ENCODE measurements around a stretch of chr19.

GRCh38 chr19:10423495-10423921 is 3.2 kb downstream of the PDE4A start:
- RAMPAGE, long total RNA, result no peak
- RRBS, result no CpG with 5 or more reads among the region's 4 CpGs

- RAMPAGE, long total RNA, result no peak
- RRBS, result no CpG with 5 or more reads among the region's 15 CpGs
Measured at GRCh38 chr19:10466647-10467215, 36.4 kb downstream of the KEAP1 start.

- RAMPAGE, long total RNA, result no peak
- RRBS, result no CpG with 5 or more reads among the region's 53 CpGs
Measured at GRCh38 chr19:10478321-10479585, 24.4 kb downstream of the KEAP1 start.

GRCh38 chr19:10581122-10581591 is 6.0 kb downstream of the AP1M2 start:
- RAMPAGE, long total RNA, result no peak
- RRBS, result no CpG with 5 or more reads among the region's 27 CpGs

GRCh38 chr19:10646577-10647220 is 7.4 kb upstream of the ILF3 start:
- RAMPAGE, long total RNA, result no peak
- RRBS, result no CpG with 5 or more reads among the region's 10 CpGs

GRCh38 chr19:10761544-10762219 is 43.8 kb downstream of the DNM2 start:
- RAMPAGE, long total RNA, result no peak
- RRBS, result no CpG with 5 or more reads among the region's 16 CpGs

DNA sequence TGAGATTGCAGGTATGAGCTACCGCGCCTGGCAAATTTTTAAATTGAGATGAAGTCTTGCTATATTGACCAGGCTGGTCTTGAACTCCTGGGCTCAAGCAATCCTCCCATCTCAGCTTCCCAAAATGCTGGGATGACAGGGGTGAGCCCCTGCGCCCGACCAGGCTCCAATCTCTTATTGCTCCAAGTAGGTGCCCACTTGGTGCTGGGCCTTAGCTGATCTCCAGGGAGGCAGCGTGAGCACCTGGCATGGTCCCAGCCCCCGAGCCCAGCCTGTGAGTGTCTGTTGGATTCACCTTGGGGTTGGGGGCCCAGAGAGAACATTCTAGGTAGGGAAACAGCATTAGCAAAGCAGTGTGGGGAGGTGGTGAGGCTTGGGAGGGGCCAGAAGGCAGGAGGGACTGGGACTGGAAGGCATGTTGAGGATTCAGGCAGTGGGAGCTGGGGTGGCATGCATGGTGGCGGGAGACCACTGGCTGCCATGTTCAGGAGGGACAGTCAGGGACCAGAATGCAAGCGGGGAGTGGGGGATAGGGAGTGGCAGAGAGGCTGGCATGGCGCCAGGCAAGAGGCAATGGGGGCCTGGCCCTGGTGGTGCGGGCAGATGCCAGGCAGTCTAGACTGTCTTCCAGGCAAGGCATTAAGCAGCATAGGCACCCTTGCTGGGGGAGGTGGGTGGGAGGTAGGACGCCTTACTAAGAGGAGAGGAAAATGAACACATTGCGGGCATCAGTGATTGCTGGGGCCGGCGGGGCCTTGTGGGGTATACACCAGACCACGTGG is 45.7 kb downstream of the DNM2 start:
- RAMPAGE, long total RNA, result no peak
- RRBS, result no CpG with 5 or more reads among the region's 15 CpGs

DNA sequence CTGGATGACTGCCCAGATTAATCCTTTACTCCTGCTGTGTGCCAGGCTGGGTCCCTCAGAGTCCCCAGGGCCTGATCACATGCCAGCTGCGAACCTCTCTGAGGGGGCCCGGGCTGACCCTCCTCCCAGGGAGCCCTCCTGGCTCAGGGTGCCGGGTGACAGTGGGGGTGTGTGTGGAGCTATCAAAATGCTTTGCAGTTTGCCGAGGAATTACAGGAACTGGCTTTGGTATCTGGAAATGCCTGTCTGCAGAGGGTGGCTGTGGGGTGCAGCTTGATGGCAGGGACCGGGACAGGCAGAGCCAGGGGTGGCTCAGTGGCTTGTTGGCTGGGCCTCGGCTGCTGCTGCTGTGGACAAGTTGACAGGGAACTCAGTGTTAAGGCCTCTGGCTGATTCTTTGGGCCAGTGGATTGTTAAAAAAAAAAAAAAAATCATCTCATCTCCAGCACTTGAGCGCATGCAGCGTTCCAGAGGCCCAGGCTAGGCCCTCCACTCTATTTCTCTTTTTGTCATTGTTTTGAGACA is 49.0 kb downstream of the DNM2 start:
- RAMPAGE, long total RNA, result no peak
- RRBS, result 16% methylated on average over 2 of the region's 8 CpGs

- RAMPAGE, long total RNA, result no peak
- RRBS, result 83% methylated on average over 2 of the region's 24 CpGs
Measured at GRCh38 chr19:10830884-10831459, 5.0 kb downstream of the TMED1 start.

DNA sequence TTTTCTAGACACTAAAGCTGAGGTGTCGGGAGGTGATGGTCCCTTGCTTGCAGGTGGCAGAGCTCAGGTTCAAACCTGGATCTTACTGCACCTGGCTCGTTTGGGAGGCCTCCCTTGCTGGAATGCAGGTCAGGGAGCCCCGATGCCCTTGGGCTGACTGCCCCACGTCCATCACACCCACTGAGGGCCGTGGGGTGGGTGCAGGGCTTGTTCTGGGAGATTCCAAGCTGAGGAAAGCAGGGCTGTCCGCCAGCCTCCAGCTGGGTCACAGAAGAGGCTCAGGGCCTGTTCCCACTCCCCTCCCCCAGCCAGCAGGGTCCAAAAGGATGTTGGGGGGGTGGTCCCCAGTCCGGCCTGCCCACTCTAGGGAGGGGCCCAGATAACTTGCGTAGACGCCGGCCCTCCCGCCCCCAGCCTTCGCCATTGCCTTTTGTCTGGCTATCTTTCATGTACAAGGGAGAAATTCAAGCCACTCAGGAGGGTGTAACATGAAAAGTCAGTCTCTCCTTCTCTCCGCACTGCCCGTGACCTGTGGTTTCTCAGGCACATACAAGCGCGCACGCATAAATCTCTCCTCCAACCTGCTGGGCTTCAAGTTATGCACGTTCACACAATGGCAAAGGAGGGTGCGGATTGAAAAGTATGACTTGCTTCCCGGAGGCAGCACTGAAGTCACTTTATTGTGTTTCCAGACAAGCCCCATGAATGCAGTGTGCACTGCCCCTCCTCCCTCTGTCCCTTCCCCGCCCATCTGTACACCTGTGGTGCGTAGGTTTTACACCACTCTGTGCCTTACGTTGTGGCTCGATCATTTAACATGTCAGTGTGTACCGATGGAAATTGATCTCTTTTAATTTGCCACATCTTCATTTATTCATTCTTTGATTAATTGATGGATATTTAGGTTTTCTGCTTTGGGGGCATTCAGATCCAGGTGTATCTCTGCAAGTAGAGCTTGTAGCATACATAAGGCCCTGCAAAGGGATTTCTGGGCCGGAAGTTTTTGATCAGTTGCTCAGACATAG is 20.2 kb downstream of the CARM1 start:
- RAMPAGE, long total RNA, result no peak
- RRBS, result 53% methylated on average over 1 of the region's 26 CpGs

- RAMPAGE, long total RNA, result no peak
- RRBS, result no CpG with 5 or more reads among the region's 27 CpGs
Measured at GRCh38 chr19:10919295-10920320, 8.8 kb downstream of the YIPF2 start.

DNA sequence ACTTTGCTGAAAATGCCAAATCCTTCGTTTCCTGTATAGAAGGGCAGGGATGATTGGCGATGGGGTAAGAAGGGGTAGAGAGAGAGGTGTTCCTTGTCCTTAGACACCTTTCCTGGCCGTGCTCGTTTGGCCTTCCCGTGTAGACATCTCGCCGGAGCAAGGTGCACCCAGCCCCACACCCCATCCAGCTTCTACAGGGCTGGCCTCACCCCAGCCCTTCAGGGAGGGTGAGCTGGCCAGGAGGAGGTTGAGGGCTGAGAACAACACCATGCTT is 15.2 kb downstream of the SMARCA4 start:
- RAMPAGE, long total RNA, result no peak
- RRBS, result no CpG with 5 or more reads among the region's 7 CpGs

DNA sequence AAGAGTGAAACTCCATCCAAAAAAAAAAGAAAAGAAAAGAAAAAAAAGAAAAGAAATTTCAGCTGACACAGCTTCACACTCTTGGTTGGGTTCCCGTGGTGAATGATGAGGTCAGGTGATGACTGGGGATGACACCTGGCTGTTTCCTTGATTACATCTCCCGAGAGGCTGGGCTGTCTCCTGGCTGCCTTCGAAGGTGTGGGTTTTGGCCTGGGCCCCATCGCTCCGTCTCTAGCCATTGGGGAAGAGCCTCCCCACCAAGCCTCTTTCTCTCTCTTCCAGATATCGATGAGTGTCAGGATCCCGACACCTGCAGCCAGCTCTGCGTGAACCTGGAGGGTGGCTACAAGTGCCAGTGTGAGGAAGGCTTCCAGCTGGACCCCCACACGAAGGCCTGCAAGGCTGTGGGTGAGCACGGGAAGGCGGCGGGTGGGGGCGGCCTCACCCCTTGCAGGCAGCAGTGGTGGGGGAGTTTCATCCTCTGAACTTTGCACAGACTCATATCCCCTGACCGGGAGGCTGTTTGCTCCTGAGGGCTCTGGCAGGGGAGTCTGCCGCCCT is 22.0 kb downstream of the LDLR start:
- RAMPAGE, long total RNA, result no peak
- RRBS, result no CpG with 5 or more reads among the region's 15 CpGs

GRCh38 chr19:11215579-11215994 is 18.2 kb upstream of the KANK2 start:
- RAMPAGE, long total RNA, result no peak
- RRBS, result no CpG with 5 or more reads among the region's 16 CpGs

DNA sequence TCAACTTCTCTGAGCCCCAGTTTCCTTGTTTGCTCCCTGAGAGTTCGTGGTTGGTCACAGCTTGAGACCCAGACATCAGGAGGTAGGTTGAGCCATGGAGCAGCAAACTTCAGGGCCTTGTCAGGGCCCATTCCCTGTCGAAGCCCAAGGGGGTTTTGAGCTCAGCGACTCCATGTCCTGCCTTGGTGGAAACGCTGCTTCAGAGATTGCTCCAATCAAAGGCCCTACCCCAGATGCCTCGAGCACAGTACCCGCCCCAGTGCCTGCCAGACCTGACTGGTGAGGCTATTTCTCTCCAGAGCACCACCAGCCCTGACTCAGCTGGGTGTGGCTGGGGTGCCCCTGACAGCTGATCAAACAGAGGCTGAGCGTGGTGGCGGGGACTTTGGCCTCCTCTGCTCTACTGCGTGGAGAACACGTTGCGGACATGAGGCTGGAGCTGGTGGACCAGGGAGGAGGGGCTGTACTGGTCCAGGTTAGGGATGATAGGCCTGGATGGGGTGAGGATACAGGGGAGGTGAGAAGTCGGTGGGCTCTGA is 3.3 kb upstream of the DOCK6 start:
- RAMPAGE, long total RNA, result no peak
- RRBS, result no CpG with 5 or more reads among the region's 12 CpGs

DNA sequence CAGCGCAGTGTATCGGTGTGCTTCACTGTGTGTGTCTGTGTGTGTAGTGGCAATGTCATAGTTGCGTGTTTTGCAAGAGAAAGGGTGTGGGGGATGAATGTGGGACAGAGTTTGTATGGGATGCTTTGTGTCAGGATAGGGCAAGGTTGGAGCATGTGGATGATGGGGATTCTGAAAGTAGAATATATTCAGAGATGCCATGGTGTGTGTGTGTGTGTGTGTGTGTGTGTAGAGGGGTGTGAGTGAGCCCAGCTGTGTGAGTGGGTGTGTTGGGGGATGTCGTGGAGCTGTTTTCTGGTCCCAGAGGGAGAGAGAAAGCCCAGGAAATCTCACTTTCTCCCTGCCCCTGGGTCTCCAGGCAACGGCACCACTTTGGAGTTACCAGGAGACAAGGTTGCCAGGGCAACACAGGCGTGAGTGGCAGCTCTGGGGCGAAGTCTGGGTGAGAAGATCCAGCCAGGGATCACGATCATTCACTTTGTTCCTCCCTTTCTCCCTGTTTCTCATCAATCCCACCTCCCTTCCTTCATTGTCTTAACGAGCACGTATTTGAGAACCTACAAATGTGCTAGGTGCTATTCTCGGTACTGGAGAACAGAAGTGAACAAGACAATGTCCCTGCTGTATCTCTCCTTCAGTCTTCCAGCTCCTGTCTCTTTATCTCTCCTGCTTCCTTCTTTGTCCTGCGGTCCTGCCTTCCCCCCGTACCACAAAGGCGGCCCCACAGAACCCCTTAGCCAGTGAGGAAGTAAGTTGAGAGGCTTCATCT is 922 bp upstream of the SWSAP1 start:
- RAMPAGE, long total RNA, result no peak
- RRBS, result no CpG with 5 or more reads among the region's 14 CpGs

GRCh38 chr19:11383366-11383967 is 647 bp downstream of the EPOR start:
- RAMPAGE, long total RNA, result no peak
- RRBS, result 2% methylated on average over 12 of the region's 37 CpGs

- RAMPAGE, long total RNA, result no peak
- RRBS, result 2% methylated on average over 12 of the region's 60 CpGs
Measured at GRCh38 chr19:11479948-11480475, 834 bp downstream of the ELAVL3 start.

GRCh38 chr19:11481464-11482182 is 777 bp upstream of the ELAVL3 start:
- RAMPAGE, long total RNA, result no peak
- RRBS, result 3% methylated on average over 7 of the region's 33 CpGs

GRCh38 chr19:11597571-11598436 is 521 bp downstream of the ZNF627 start:
- RAMPAGE, long total RNA, result no peak
- RRBS, result under 1% methylated on average over 12 of the region's 51 CpGs

Data from kidney epithelial cell (primary cell).